GM12878 (cell line): ENCODE measurements around a stretch of chr2.

GRCh38 chr2:203741520-203741867, 35.1 kb downstream of the CD28 start:
- RAMPAGE, long total RNA = no peak
- RRBS, 2 experiments = no CpG with 5 or more reads among the region's 1 CpG
CAGE:
- cytosol, long polyA minus RNA = no peak
- cytosol, long polyA plus RNA = no peak
- long polyA plus RNA = no peak
- nucleolus, long total RNA = no peak
- nucleus, long polyA plus RNA = no peak
- nucleus, long total RNA = no peak

GRCh38 chr2:204545564-204546298, 456 bp downstream of the PARD3B start:
- RAMPAGE, long total RNA = no peak
- RRBS, 2 experiments = 7 to 9% methylated on average over 34 to 39 of the region's 69 CpGs
CAGE:
- cytosol, long polyA minus RNA = no peak
- cytosol, long polyA plus RNA = no peak
- long polyA plus RNA = no peak
- nucleolus, long total RNA = no peak
- nucleus, long polyA plus RNA = no peak
- nucleus, long total RNA = no peak

DNA sequence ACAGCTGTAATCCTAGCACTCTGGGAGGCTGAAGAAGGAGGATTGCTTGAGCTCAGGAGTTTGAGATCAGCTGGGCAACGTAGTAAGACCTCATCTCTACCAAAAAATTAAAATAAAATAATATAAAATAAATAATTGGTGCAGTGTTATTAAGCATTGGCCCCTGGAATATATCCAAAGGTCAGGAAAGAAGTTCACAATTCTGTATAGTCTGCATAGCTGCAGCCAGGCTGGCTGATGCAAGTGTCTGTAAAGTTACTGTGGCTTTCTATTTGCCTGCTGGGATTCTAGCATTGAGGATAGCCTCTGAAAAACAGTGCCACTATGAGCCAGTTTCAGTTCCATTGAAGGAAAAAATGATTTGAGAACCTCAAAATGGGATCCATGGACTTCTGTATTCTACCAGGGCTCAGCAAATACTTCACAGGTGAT, 208.5 kb downstream of the PARD3B start:
- RAMPAGE, long total RNA = no peak
- RRBS, 2 experiments = no CpG with 5 or more reads among the region's 1 CpG
CAGE:
- cytosol, long polyA minus RNA = no peak
- cytosol, long polyA plus RNA = no peak
- long polyA plus RNA = no peak
- nucleolus, long total RNA = no peak
- nucleus, long polyA plus RNA = no peak
- nucleus, long total RNA = no peak

DNA sequence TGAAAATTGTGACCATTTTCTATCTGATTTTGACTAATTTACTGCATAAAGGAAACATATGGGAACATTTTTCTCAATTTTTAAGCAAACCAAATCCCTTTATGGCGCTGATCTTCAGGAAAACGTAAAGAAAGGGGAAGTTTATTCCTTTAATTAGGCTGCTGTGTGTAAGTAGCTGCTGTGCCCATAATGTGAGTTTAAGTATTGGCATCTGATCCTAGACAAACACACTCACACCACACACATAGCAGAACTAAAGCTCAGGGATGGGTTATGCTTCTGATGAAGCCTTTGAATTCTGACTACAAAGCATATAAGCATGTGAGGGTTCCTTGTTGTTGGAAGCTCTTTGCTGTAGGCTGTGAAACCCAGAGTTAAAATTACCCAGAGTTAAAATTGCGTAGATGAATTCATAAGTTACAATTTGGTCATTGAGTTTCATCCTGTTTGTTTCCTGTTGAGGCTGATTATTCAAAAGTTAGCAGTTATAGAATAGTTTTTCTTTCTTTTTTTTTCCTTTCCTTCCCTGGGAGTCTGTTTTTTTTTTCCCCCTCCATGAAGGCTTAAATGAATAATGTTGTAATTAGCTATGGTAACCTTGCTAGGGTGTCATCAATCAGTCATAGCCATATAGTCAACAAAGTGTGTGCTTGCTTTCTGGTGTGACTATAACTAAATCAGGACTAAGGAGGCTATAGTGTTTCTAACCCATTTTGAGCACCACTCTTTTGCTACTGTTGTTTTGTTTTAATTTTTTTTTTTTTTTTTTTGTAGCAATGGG, 426.0 kb downstream of the PARD3B start:
- RAMPAGE, long total RNA = no peak
- RRBS, 2 experiments = no CpG with 5 or more reads among the region's 3 CpGs
CAGE:
- cytosol, long polyA minus RNA = no peak
- cytosol, long polyA plus RNA = no peak
- long polyA plus RNA = no peak
- nucleolus, long total RNA = no peak
- nucleus, long polyA plus RNA = no peak
- nucleus, long total RNA = no peak

GRCh38 chr2:205301221-205301950, 380.9 kb upstream of the NRP2 start:
- RAMPAGE, long total RNA = no peak
- RRBS, 2 experiments = no CpG with 5 or more reads among the region's 17 CpGs
CAGE:
- cytosol, long polyA minus RNA = no peak
- cytosol, long polyA plus RNA = no peak
- long polyA plus RNA = no peak
- nucleolus, long total RNA = no peak
- nucleus, long polyA plus RNA = no peak
- nucleus, long total RNA = no peak

- RAMPAGE, long total RNA = no peak
- RRBS, 2 experiments = no CpG with 5 or more reads among the region's 5 CpGs
CAGE:
- cytosol, long polyA minus RNA = no peak
- cytosol, long polyA plus RNA = no peak
- long polyA plus RNA = no peak
- nucleolus, long total RNA = no peak
- nucleus, long polyA plus RNA = no peak
- nucleus, long total RNA = no peak
Measured at GRCh38 chr2:205683361-205683584, 972 bp downstream of the NRP2 start.

DNA sequence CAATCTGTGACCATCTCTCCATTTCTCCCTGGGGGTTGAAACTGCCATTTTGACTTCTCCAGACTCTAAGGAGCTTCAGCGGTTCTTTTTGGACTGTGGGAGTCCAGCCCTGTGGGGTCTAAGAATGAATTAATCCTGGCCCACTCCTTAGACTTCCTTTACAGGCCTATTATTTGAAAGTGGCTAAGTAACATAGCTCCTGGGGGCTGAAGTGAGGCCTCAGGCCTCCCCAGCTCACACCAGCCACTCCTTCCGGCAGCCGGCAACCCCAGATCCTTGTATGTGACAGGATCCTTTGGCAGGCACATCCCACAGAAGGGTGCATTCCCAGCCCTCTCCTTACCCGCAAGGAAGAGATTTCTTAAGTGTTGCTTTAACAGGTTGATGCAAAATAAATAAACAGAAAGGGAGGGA, 32.4 kb downstream of the NRP2 start:
- RAMPAGE, long total RNA = no peak
- RRBS, 2 experiments = no CpG with 5 or more reads among the region's 4 CpGs
CAGE:
- cytosol, long polyA minus RNA = no peak
- cytosol, long polyA plus RNA = no peak
- long polyA plus RNA = no peak
- nucleolus, long total RNA = no peak
- nucleus, long polyA plus RNA = no peak
- nucleus, long total RNA = no peak

DNA sequence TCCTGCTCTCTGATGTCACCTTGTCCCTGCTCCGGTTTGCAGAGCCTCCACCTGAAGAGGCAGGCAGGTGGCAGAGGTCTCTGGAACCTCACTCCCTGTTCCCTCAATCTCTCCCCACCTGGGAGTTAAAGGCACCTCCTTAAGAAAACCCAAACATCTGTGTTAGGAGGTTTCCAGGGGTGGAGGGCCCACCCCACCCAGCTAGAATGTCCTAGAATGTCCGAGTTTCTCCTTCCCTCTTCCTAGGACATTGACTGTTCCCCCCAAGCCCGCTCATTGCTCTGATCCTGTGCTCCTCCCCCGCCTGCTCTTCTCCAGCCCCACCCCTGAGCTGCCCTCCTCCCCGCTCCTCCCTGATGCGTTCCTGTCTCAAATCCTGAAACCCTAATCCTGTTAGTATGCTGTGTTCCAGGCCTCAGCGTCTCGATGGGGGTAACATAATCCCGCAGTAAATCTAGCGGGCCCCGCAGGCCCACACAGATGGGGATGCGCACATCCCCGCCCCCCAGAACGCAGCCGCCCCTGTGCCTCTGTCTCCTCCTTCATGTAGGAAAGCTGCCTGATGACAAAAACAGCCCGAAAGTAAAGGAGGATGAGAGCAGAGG, 51.3 kb downstream of the NRP2 start:
- RAMPAGE, long total RNA = no peak
- RRBS, 2 experiments = no CpG with 5 or more reads among the region's 16 CpGs
CAGE:
- cytosol, long polyA minus RNA = no peak
- cytosol, long polyA plus RNA = no peak
- long polyA plus RNA = no peak
- nucleolus, long total RNA = no peak
- nucleus, long polyA plus RNA = no peak
- nucleus, long total RNA = no peak

DNA sequence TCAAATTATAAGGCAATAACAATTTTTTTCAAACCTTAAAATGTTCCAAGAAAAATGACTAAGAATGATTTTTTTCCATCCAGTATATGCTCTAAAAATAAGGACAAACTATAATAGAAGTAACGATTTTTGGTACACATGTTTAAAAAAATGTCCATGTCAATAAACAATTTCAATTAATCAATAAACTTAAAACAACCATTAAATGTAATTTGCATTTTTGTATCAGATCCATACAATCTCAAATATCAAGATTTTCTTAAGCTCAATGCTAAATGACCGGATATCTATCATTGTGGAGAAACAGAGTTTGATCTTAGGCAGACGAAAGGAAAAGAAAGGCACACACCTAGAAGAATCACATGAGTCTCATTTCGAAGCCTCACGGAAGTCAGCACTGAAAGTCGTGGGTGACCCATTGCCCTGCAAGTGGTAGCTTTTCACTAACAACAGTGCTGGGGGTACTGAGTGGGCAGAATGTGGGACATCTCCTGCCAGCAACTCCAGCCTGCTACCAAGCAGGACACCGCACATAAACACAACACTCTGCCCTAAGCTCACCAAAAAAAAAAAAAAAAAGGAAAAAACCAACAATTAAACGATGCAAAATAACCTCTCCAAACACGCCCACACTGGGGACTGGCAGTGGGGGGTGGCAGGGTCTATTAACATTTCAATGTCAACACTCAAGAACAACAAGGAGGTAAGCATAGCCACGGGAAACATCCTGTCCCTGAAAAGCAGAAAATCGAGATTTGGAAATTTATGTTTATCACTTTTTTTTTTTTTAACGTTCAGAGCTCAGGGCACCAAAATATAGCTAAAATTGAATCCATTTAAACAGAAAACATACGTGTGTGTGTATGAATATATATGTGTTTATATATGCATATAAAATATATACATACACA, 2.4 kb downstream of the INO80D start:
- RAMPAGE, long total RNA = no peak
- RRBS, 2 experiments = no CpG with 5 or more reads among the region's 13 CpGs
CAGE:
- cytosol, long polyA minus RNA = no peak
- cytosol, long polyA plus RNA = no peak
- long polyA plus RNA = no peak
- nucleolus, long total RNA = start-site peak on the minus strand centred at position 174 of the sequence, 46 bp wide, 6 reads
- nucleus, long polyA plus RNA = no peak
- nucleus, long total RNA = no peak

DNA sequence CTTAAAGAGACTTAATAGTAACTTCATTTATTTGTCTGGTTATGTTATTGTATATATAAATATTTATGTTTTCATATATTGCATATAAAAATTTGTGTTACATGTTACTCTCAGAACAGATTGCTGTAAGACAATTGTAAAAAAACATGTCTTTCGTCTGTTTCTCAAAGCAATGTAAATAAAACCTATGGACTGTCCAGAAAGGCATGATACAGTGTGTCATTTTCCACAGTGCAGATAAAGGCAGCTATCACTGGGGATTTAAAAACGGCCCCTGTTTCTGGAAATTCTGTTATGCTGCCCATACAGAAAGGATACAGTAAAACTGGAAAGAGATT, 649 bp upstream of the INO80D start:
- RAMPAGE, long total RNA = no peak
- RRBS, 2 experiments = no CpG with 5 or more reads among the region's 2 CpGs
CAGE:
- cytosol, long polyA minus RNA = no peak
- cytosol, long polyA plus RNA = no peak
- long polyA plus RNA = no peak
- nucleolus, long total RNA = no peak
- nucleus, long polyA plus RNA = no peak
- nucleus, long total RNA = no peak

DNA sequence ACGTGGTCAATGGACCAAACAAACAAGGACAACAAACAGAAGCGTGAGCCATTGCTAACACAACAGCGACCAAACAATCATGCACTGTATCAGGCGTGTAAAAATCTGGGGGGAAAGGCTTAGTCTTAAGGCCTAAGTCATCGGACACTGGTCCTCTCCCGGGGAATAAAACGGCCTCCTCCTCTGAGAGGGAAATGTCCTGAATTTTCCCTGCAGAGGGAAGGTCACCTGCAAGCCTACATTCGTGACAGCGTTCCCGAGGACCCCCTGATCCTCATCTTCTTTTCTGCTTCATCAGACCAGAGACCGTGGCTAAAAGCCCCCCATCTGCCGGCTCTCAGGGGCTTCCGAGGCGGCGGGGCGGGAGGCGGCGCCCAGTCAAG, 397 bp downstream of the NDUFS1 start:
- RAMPAGE, long total RNA = no peak
- RRBS, 2 experiments = no CpG with 5 or more reads among the region's 18 CpGs
CAGE:
- cytosol, long polyA minus RNA = no peak
- cytosol, long polyA plus RNA = no peak
- long polyA plus RNA = no peak
- nucleolus, long total RNA = no peak
- nucleus, long polyA plus RNA = no peak
- nucleus, long total RNA = no peak

GRCh38 chr2:206452611-206453110, 9.3 kb downstream of the ADAM23 start:
- RAMPAGE, long total RNA = no peak
- RRBS, 2 experiments = no CpG with 5 or more reads among the region's 3 CpGs
CAGE:
- cytosol, long polyA minus RNA = no peak
- cytosol, long polyA plus RNA = no peak
- long polyA plus RNA = no peak
- nucleolus, long total RNA = no peak
- nucleus, long polyA plus RNA = no peak
- nucleus, long total RNA = no peak

DNA sequence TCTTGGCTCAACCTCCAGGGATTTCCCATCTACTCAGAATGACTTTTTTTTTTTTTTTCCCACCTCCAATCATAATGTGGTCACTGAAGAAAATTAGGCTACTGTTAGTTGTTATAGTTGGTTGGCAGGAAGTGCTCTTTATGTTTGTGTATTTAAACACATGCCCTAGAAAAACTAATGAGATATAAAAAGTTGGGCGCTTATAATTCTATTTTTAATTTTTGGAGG, 16.6 kb downstream of the ADAM23 start:
- RAMPAGE, long total RNA = no peak
- RRBS, 2 experiments = no CpG with 5 or more reads among the region's 1 CpG
CAGE:
- cytosol, long polyA minus RNA = no peak
- cytosol, long polyA plus RNA = no peak
- long polyA plus RNA = no peak
- nucleolus, long total RNA = no peak
- nucleus, long polyA plus RNA = no peak
- nucleus, long total RNA = no peak

DNA sequence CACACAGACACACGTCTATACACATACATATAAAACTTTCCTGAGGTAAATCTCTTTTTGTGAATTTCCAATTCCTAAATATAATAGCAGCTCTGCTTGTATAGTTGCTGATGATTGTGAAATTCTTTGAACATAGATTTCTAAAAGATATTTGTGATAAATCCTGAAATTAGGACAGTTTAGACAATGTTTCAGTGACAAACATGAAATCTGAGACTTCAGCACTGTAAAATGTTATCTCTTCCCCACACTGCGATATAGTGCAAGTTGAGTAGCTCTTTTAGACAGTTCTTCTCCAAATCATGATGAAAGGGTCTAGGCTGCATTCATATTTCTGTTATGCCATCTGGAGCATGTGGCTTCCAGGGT, 82.8 kb downstream of the ADAM23 start:
- RAMPAGE, long total RNA = no peak
- RRBS, 2 experiments = no CpG with 5 or more reads among the region's 2 CpGs
CAGE:
- cytosol, long polyA minus RNA = no peak
- cytosol, long polyA plus RNA = no peak
- long polyA plus RNA = no peak
- nucleolus, long total RNA = no peak
- nucleus, long polyA plus RNA = no peak
- nucleus, long total RNA = no peak

DNA sequence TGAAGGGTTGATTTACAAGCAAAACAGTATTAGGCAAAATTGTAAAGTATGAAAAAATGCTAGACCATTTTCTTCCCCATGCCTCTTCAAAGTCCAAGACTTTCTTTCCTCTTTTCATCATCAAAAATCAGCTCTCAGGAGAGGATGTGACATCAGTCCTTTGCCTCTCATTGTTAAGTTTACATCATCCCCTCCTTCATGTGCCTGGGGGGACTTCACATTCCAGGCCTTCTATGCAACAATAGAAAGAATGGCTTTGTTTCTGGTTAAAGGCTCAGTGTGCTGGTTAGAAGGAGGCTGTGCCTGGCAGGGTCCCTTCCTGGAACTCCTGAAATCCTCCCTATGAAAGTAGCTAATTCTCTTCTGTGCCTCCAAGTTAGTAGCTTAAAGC, 68.7 kb downstream of the CPO start:
- RAMPAGE, long total RNA = no peak
CAGE:
- cytosol, long polyA minus RNA = no peak
- cytosol, long polyA plus RNA = no peak
- long polyA plus RNA = no peak
- nucleolus, long total RNA = no peak
- nucleus, long polyA plus RNA = no peak
- nucleus, long total RNA = no peak

DNA sequence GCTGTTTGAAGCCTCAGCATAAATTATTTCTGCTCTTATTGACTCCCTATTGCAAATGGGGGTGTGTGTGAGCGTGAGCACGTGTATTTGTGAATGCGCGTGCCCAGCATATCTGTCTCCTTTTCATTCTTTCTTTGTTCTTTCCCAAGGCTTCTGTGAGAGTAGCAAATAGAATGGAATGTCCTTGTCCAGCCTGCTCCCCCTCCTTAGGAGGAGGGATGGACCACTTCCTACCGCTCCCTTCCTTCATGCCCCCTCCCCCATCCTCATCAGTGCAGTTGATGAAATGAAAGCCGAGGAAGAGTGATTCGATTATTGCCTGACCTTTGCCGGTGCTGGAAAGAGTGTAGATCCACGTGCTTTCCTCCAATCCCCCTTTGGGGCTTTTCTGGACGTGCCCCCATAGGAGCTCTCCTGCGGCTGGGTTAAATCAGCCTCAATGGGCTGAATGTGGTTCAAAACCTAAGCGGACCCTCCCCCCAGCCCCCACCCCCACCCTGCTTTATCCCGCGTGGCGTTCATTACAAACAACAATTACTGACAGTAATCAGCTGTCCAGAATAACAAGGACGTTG, 102.0 kb downstream of the CPO start:
- RAMPAGE, long total RNA = no peak
- RRBS, 2 experiments = no CpG with 5 or more reads among the region's 16 CpGs
CAGE:
- cytosol, long polyA minus RNA = no peak
- cytosol, long polyA plus RNA = no peak
- long polyA plus RNA = no peak
- nucleolus, long total RNA = no peak
- nucleus, long polyA plus RNA = no peak
- nucleus, long total RNA = no peak

- RAMPAGE, long total RNA = no peak
- RRBS, 2 experiments = no CpG with 5 or more reads among the region's 3 CpGs
CAGE:
- cytosol, long polyA minus RNA = no peak
- cytosol, long polyA plus RNA = no peak
- long polyA plus RNA = no peak
- nucleolus, long total RNA = no peak
- nucleus, long polyA plus RNA = no peak
- nucleus, long total RNA = no peak
Measured at GRCh38 chr2:207091138-207091866, 74.4 kb downstream of the KLF7 start.

DNA sequence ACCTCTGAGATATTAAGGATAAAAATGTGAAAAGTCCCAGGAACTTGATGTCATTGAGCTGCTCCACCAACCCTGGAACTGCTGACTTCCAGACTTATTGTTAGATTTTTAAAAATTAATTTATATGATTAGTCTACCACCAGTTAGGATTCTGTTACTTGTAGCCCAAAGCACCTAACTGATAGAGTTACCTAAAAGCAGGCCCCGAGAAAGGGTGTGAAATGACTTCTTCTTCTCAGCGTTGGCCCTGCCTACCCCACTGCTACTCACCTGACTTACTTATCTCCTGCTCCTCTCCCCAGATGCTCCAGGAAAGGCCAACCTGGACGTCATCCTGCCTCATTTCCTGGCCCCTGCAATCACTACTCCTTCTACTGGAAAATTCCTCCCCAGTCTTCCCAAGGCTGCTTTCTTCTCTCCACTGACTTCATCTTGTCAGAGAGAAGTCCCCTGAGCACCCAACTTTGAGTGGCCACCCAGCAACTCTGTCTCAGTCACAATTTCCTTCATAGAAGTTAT, 63.3 kb upstream of the KLF7 start:
- RAMPAGE, long total RNA = no peak
- RRBS, 2 experiments = no CpG with 5 or more reads among the region's 3 CpGs
CAGE:
- cytosol, long polyA minus RNA = no peak
- cytosol, long polyA plus RNA = no peak
- long polyA plus RNA = no peak
- nucleolus, long total RNA = no peak
- nucleus, long polyA plus RNA = no peak
- nucleus, long total RNA = no peak

DNA sequence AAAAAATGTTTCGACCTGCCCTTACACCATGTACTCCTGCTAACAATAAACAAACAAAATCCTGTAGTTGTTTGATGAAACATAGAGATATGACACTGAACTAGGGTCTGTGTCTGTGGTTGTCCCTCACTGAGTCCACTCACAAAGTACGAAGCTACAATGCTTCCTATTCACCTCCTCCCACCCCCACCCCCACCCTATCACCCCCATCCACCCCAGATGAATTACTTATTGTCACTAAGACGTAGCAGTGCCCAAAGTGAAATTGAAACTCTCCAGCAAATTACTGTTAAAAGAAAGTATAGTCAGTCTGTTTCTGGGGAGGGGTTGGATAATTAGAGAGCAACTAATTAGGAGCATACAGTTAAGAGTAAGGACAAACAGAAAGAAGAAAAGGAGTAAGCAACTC, 171.4 kb upstream of the KLF7 start:
- RAMPAGE, long total RNA = no peak
- RRBS, 2 experiments = no CpG with 5 or more reads among the region's 3 CpGs
CAGE:
- cytosol, long polyA minus RNA = no peak
- cytosol, long polyA plus RNA = no peak
- long polyA plus RNA = no peak
- nucleolus, long total RNA = no peak
- nucleus, long polyA plus RNA = no peak
- nucleus, long total RNA = no peak

DNA sequence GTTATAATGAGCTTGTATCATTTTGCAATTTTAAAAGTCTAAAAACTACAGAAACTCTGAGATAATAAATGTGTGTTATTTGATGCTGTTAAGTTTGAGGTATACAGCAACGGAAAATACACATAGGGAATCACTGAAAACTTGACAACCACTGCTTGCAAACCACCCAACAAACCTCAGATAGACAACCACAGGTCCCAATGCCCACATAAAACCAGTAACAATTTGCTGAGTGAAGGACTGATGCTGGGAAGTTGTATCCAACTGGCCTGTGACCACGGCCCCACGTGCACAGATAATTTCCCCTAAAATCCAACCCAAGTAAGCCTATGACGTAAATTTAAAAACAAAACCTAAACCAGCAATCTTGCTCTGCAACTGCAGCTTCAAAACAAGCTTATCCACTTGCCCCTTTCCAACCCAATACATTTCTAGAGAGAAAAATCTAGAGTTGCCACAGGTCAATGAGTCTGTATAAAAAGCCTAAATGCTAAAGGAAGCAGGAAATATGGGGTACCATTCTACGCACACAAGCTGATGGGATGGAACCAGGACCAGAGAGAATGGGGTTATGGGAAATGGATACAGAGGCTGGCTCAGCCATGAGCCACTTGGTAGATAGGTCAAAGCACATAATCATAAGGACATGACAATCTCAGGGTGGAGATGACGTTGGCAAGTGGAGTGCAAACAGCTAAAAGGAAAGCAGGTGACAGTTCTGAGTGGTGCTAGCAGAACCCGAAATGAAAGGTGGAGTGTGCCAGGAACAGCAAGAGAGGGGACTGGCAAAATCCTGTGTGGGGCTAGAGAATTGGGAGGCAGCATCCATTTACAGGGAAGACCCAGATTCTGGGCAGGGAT, 27.8 kb upstream of the CREB1 start:
- RAMPAGE, long total RNA = no peak
- RRBS, 2 experiments = no CpG with 5 or more reads among the region's 7 CpGs
CAGE:
- cytosol, long polyA minus RNA = no peak
- cytosol, long polyA plus RNA = no peak
- long polyA plus RNA = no peak
- nucleolus, long total RNA = no peak
- nucleus, long polyA plus RNA = no peak
- nucleus, long total RNA = no peak